Metastatic Breast Carcinoma in the Brain (tissue), 10 donors: ENCODE results near the genes UGT8, METTL14 and NDNF.

GRCh38 chr4:113740733-113741205, 20.8 kb downstream of the CAMK2D start:
- PRO-cap, 10 experiments = no peak in any of the 10 experiments

- PRO-cap, 10 experiments = no peak in any of the 10 experiments
Measured at GRCh38 chr4:114193681-114194103, 214.2 kb upstream of the ARSJ start.

- PRO-cap, 10 experiments = no peak in any of the 10 experiments
Measured at GRCh38 chr4:114491588-114491890, 107.1 kb upstream of the UGT8 start.

DNA sequence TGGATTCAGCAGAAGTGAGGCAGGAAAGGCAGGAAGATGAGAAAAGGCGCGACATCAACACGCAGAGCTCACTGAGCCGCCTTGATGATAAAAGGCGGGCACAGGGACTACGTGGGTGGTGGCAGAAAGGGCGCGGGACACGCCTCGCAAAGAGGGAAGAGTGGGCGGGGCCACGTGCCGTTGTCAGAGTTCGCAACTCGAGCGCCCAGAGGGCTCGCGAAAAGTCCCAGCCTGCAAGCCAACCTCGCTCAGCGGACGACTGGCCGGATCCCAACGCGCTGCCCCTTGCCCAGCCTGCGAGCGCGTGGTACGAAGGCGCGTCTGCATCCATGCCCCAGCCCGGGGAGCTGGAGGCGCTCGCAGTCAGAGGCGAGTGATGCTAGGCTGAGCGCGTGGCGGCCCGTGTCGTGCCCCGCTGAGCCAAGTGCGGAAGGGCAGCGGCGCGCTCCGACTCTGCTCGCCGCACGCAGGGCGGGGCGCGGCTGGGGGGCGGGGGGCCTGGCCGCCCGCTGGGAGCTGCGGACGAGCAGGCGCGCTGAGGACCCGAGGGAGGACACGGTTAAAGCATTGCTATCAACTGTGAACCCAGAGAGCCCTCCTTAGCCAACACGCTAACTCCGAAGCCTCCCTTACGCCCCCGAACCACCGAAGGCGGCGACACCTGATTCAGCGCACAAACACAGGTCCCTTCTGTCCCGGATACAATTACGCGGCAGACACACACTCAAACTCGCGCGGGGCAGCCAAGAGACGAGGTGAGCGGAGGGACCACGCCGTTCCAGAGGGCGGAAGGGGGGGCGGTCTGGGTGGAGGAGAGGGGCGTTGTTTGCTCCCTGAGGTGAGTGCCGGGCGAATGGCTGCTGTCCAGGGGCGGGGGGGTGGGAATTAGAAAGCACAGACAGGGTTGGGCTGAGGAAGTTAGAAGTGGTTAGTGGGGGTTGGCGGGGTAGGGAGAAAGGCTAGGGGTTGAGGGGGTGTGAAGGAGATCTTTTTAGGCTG, at the start of gene UGT8:
Gene UGT8 (plus strand): TSS at position 588 of the 999 bp plus-strand sequence.
- PRO-cap, 10 experiments = peak in 4 of 10 experiments; most common plus-strand start position 729 of the sequence (in 3); most common minus-strand start position 426 of the sequence (in 2)

DNA sequence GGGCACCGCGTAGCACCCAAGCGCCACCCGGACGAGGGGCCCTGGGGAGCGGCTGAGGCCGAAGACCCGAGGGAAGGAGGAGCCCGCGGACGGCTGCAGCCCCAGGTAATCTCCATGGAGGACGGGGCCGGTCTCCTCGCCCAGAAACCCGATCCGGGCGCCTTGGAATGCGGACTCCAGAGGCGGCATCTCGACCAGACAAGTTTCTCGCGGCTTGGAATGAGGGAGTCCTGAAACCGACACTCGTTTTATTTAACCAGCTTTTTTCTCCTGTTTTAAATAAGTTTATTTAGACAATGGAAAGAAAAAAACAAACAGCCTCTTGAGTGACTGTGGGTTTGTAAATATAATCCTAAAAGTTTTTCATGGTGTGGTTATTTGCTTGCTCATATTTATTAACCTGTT, 477 bp upstream of the NDST3 start:
- PRO-cap, 10 experiments = no peak in any of the 10 experiments

DNA sequence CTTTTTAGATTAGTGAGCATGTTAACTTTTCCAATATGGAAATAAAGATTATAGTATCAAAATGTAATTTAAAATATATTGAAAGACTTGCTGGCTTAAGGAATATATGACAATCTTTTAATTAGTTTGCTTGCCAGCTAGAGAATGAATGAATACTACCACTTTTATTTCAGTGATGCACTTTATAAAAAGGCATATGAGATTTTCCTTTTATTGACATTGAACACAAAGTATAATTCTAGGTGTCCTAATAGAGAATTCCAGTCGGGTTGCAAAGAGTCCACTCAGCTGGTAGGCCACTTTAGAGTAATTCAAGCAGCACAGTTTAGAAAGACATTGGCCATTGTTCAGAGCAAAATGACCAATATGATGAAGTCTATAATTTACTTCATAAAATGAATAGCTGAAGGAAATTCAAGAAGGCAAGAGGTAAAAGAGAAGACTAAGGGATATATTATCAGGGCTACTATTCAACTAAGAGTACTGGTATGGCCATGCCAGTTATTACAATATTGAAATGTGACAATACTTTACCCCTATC, 85.0 kb downstream of the NDST3 start:
- PRO-cap, 10 experiments = no peak in any of the 10 experiments

- PRO-cap, 10 experiments = peak in 10 of 10 experiments; most common plus-strand start chr4:118685400 (in 5); most common minus-strand start chr4:118685330 (in 4)
Measured at GRCh38 chr4:118685114-118686097, at the start of gene METTL14. Gene METTL14, plus strand, starts transcription at chr4:118685392.

- PRO-cap, 10 experiments = no peak in any of the 10 experiments
Measured at GRCh38 chr4:118916456-118917121, 27.9 kb downstream of the SYNPO2 start.

- PRO-cap, 10 experiments = no peak in any of the 10 experiments
Measured at GRCh38 chr4:119033137-119033867, 102.3 kb upstream of the MYOZ2 start.

- PRO-cap, 10 experiments = no peak in any of the 10 experiments
Measured at GRCh38 chr4:119040676-119041213, 94.9 kb upstream of the MYOZ2 start.

DNA sequence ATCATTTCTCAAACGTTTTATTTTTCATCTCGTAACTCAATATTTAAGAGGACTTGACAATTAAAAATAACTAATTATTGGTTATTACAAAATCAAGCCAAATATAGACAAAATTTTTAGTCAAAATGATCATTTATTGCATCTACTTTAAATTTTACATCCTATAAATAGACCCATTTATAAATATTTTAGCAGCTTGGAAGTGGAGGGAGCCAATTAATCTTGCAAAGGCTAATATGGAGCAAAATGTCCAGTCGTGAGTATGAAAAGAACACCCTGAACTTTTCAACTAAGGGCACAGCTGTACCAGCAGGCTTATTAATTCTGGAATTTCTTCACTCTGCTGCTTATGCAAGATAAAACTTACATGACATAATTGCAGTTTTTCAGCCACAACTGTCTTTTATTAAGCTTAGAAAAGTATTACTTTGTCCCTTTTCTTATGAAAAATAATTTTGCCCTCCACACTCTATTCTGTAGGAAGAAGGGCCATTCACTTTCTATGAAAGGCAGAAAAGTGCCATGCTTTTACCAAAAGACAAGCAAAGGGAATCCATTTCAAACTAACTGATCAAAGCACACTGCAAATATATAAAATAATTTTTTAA, 22.9 kb upstream of the USP53 start:
- PRO-cap, 10 experiments = no peak in any of the 10 experiments

DNA sequence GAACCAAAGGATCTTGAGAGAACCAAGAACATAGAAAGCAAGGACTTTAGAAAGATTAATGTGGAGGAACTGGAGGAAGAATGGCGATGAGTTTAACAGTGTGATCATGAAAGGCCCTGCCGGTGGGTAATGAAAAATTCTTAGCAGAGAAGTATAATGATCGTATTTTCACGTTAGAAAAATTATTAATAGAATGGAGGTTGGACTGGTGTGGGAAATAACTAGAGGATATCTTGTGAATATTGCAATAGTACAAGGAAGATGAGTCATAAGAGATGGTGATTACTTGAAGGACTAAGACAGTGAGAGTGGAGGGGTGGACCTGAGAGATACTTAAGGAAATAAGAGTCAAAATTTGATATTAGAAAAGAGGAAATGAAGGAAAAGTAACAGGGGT, 1.8 kb upstream of the USP53 start:
- PRO-cap, 10 experiments = no peak in any of the 10 experiments

DNA sequence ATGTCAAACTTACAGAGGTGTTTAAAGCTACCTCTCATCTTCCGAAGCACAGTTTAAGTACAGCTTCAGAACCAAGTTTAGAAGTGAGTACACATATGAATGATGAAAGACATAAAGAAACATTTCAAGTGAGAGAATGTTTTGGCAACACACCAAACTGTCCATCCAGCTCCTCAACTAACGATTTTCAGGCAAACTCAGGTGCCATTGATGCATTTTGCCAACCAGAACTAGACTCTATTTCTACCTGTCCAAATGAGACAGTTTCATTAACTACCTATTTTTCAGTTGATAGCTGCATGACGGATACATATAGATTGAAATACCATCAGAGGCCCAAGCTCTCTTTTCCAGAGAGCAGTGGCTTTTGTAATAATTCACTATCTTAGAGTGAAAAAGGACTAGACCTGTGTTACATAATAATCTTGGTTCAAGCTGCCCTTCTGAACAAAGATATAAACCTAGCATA, 7.6 kb downstream of the C4orf3 start:
- PRO-cap, 10 experiments = peak in 1 of 10 experiments; most common plus-strand start position 183 of the sequence (in 1)

DNA sequence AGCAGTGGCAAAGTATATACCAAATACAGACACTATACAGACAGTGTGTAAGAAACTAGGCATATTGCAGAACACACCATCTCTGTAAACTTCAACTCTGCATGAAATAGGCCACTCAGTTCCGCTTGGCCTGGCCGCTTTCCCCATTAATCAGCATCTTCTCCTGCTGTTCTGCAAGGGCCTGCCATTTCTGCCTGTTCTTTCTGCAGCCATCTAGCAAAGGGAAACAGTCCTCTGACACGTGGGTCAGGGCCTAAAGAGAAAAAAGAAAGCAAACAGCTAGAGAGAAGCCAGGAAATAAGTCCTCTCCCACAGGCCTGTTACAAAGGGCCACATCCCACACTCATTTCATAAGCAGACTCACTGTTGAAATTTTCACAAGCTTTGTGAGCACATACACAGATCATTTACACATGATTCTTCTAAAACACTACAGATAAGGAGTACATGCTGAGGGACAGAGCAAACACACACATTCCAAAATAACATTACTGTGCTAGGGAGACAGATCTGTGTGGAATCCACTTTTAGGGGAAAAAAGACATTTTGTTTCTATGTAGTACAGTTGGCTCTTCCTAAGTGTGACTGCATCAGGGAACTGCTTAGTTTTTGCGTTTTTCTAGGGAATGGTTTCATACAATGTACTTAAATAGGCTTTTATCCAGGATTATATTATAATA, 130.0 kb downstream of the PDE5A start:
- PRO-cap, 10 experiments = no peak in any of the 10 experiments

DNA sequence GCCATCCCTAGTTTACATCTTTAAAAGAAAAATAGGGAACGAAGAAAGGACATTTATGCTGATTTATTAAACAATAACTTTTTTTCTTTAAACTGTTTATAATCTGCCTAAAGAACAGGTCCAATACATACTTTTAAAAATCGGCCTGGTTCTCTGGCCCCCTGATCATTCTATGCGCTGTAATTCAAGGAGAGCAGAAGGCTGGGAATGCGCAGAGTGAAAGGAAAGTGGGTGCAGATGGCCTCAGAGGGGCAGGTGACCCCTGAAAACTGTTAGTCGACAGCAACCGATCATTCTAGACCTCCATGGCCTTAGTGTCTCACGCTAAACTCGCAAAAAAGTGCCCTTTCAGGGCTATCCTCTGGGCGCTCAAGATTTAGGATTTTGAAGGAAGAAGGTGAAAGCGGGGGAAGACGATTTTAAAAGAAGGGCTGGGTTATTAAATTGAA, 2.2 kb downstream of the PDE5A start:
- PRO-cap, 10 experiments = no peak in any of the 10 experiments

- PRO-cap, 10 experiments = no peak in any of the 10 experiments
Measured at GRCh38 chr4:120721845-120722124, 200.7 kb downstream of the PRDM5 start.

GRCh38 chr4:120816416-120816873, 106.1 kb downstream of the PRDM5 start:
- PRO-cap, 10 experiments = no peak in any of the 10 experiments

GRCh38 chr4:121071803-121072975, at the start of gene NDNF:
Gene NDNF, minus strand, starts transcription at chr4:121072535.
- PRO-cap, 10 experiments = peak in 4 of 10 experiments; most common minus-strand start chr4:121072526 (in 2)

- PRO-cap, 10 experiments = no peak in any of the 10 experiments
Measured at GRCh38 chr4:121077392-121078093, 5.2 kb upstream of the NDNF start.

DNA sequence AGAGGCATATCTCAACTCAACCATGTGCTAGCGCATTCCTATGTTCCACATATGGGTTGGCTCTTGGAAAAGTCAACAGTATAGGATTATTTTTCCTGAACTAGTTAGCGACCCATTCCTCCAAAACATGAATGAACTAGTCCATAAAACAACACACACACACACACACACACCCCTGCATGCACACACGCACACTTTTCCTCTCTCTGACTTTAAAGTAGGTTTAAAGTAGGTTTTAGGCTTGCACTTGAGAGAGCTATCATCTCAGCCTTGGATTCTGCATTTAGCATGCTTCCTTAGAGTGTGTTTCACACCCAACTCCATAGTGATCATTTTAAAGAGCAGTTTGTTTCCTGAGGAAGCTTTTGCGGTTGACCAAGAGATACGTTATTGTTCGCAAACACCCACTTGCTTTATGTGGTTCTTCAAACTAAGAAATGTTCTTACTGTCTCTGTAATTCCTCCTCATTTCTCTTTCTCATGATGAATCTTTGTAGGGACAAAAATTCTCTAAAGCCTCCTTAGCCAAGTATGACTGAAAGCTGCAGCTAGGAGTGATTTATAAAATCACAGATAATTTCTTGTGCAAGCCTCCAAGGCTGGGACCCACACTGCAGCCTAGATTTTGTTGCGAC, 10.2 kb downstream of the TNIP3 start:
- PRO-cap, 10 experiments = no peak in any of the 10 experiments